ENCODE data around the genes KIAA1210 and PGRMC1.

- PRO-cap = bidirectional peak, plus-strand start at chrX:115690855, minus-strand start at chrX:115690713
Observed at GRCh38 chrX:115690557-115691139, 129.7 kb downstream of the PLS3 start.

DNA sequence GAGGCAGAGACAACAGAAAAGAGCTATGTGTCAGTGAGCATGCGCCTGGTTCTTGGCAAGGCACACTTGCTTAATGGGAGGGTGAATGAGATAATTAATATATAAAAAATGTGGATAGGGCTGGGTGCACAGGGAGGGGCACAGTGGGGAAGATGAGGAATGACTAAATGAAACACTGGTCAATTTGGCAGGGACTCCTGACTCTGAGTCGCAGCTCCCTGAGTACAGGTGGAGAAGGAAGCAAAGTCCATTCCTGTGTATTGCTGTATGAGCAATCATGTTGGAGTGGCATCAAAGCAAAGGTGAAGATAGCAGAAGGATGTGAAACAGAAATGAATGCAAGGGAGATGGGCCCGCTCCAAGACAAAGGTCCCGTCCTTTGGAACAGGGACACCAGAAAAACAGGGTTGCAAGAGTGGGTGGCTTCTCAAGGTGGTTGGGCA lies 278.4 kb upstream of the AGTR2 start:
- PRO-cap = unidirectional peak, plus-strand start at position 139 of the sequence

DNA sequence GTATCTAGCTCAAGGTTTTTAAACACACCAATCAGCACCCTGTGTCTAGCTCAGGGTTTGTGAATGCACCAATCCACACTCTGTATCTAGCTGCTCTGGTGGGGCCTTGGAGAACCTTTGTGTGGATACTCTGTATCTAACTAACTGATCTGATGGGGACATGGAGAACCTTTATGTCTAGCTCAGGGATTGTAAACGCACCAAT lies 721.3 kb downstream of the KLHL13 start:
- PRO-cap = no peak

DNA sequence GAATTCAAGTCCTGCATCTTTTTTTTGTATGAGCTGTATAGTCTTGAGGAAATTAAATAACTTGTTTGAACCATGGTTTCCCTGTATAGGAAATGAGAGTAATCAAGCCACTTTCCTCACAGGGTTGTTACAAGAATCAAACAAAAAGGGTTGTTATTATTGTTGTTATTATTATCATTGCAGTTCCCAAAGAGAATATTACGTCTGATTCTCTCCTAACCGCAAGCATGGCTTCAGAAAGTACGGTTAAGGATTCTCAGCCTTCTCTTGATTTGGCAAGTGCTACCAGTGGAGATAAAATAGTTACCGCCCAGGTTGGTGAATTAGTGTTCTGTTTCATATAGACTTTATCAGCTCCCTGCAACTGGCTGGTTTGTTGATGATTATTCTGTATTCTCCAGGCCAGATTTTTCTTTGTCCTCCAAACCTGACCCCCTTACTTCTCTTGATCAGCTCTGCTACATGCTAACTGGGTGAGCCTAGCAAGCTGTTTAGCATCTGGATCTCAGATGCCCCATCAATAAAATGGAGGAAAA lies 48.0 kb downstream of the WDR44 start:
- PRO-cap = no peak

- PRO-cap = no peak
Observed at GRCh38 chrX:118441117-118441551, 54.5 kb upstream of the DOCK11 start.

DNA sequence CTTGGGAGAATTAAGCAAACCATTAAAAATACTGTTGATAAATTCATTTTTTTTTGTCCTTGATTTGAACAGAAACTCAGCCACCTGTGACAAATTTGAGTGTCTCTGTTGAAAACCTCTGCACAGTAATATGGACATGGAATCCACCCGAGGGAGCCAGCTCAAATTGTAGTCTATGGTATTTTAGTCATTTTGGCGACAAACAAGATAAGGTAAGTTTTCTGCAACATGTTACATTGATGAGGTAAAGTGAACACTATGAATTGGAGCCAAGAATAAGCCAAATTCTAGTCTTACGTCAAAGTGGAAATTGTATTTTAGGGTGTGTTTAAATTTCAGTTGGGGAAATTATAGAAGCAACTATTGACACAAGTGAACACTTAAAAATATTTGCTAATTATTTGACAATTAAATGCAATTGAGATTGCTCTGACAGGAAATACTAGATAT lies 13.6 kb downstream of the IL13RA1 start:
- PRO-cap = no peak

DNA sequence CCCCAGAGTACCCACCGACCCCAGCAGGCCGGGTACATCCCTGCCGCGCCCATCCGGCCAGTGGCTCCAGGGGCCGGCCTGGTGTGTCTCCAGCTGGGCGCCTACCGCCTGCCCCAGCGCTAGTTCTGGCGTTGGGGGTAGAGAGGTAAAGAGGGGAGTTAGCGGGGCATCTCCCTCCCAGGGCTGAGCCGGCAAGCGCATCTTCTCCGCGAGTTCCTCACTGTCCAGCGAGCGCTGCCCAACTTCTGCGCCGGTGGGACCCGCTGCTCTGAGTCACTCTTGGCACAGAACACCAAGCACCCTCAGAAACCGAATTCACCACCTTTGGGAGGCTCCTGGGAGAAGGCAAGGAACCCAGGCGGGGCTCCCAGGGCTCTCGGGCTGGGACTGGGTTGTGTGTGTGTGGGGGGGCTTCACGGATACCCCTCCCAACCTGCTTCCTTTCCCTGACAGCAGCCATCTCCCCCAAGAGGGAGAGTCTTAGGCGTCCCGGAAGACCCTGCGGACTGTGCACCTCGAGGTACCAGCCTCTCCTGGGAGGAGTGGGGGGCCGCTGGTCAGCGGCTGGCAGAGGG lies 607 bp upstream of the LONRF3 start:
- PRO-cap = no peak

DNA sequence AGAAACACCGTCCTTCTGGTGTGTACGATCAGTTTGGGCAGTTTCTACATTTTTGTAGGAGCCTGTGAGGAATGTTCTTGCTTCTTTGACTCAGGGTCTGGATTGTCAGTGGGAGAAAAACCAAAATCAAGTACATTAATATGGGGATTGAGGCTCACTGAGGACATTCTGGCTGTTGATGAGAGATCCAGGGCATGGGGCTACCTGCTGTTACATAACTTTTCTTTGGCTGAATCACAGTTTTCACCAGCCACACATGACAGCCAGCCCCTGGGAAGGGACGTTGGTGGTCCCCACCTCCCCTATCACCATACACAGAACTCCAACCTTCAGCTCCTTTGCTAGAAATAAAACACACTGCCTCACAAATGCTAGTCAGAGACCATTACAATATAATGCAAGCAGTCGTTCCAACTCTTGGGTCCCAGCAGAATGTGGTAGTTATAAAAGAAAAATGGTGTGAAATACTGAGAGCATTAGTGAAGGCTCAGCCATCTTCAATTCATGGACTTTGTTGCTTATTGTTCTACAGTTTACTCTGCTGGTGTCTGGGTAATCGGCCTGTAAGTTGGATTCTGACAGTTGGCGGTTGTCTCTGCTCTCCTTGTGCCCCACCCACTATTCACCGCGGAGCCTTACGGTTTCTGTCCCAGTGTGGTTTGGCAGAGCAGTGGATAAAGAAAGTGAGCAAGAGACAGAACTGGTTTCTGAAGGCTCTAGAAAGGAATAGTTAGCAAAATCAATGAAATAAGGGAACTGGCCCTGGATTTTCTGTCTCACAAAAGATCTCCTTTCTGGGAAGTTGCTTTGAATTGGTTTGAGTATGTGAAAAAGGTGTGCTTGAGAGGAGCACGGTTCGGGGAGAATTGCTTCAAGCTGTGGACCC lies 8.9 kb downstream of the LONRF3 start:
- PRO-cap = no peak

- PRO-cap = no peak
Observed at GRCh38 chrX:118995126-118995396, 20.6 kb downstream of the LONRF3 start.

- PRO-cap = no peak
Observed at GRCh38 chrX:119015625-119016070, 41.2 kb downstream of the LONRF3 start.

- PRO-cap = no peak
Observed at GRCh38 chrX:119030257-119030642, 42.5 kb upstream of the CT47C1 start.

DNA sequence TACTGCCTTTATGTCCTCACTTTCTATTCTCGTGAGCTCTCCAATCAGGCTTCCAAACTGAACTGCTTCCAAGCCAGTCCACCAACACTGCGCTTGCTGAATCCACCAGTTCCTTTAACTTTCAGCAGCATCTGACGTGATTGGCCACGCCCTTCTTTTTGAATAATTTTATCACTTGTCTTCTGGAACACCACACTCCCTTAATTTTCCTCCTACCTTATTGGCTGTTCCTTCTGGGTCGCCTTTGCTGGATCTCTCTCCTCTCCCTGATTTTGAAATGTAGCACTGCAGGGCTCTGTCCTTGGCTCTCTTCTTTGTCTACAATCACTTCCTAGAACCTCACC lies at the start of gene KIAA1210:
TSS of gene KIAA1210 (minus strand) at position 89 of the 344 bp plus-strand sequence.
- PRO-cap = no peak

- PRO-cap = bidirectional peak, plus-strand start at chrX:119235886, minus-strand start at chrX:119235846; bidirectional peak, plus-strand start at chrX:119236285, minus-strand start at chrX:119236088; bidirectional peak, plus-strand start at chrX:119236640, minus-strand start at chrX:119236495
Observed at GRCh38 chrX:119235835-119237052, at the start of gene PGRMC1. PGRMC1 (plus strand) TSS chrX:119236285.

GRCh38 chrX:119237053-119237607 lies 1.0 kb downstream of the PGRMC1 start:
- PRO-cap = no peak

DNA sequence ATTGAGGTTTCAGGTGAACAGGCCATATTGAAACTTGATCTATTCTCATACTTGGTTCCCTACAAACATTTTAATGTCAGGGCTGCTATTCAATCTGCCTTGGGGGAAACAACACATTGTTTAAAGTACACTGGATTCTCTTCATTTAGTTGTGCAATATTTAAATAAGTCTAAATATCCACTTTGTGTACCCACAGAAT lies 3.1 kb downstream of the PGRMC1 start:
- PRO-cap = no peak

DNA sequence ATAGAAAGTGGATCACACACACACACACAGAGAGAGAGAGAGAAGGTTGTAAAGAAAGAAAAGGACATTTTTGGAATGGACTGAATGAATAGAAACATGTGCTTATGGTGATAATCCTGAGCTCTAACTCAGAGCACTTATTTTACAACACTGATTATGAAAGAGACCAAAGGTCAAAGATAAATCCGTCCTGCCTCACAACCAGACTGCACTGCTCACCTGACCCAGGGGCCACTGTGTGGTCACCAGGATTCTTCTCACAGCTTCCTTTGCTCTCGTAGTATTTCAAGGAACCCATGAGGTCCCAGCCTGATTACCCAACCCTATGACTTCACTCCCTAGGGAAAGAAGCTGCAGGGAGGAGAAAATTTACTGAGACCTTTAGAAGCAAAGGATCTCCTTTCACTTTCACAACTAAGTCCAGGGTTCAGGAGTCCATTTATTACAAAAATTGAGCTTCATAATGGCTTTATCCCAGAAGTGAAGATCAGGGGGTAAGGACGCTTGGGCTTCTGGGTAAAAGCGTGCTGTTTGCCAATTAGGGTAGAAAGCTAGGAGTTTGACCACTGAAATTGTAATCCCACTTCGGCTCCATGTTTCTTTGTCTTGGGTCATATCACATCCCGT lies 9.6 kb downstream of the SLC25A5 start:
- PRO-cap = no peak

DNA sequence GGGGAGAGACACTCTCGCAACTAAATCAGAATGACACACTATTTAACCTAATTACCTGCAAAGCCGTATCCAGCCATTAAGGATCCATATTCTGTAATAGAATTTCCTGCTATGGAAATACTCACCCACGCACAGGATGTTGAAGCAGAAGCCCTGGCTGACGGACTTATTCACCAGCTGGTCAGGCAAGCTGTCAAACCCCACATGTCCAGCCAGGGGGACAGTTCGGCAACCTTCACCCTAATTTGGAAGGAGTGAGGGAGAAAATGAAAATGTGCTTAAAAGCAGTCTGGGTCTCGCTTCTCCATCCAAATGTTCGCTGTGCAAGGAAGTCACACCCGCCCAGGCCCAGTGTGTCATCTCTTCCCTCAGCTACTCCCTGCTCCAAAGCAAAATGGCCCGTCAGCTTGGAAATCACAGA lies 17.5 kb downstream of the SEPTIN6 start:
- PRO-cap = no peak

DNA sequence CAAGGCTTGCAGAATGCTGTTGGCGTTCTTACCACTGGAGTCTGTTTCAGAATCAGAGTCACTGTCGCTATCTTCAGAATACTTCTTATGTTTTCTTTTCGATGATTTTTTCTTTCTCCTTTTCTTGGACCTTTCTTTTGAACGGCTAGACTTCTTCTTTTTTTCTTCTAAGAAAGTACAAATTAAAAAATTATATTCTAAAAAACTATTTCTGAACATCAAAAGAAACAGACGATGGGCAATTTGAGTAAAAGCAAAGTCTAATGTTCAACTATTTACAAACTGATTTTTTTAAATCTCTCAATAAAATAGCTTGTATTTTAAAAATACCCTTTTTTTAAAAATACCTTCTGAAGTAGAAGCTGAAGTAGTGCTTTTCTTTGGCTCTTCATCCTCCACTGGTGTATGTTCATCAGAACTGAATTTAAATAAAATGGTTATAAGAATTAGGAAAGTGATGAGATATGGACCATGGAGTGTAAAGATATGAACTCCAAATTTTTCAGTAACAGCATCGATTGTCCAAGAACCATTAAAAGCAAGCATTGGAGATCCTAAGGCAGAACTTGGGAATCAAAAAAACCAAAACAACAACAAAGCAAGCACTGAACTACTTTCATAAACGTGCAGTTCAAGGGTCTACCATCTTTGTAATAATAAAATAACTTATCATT lies 7.1 kb downstream of the NKAP start:
- PRO-cap = no peak

DNA sequence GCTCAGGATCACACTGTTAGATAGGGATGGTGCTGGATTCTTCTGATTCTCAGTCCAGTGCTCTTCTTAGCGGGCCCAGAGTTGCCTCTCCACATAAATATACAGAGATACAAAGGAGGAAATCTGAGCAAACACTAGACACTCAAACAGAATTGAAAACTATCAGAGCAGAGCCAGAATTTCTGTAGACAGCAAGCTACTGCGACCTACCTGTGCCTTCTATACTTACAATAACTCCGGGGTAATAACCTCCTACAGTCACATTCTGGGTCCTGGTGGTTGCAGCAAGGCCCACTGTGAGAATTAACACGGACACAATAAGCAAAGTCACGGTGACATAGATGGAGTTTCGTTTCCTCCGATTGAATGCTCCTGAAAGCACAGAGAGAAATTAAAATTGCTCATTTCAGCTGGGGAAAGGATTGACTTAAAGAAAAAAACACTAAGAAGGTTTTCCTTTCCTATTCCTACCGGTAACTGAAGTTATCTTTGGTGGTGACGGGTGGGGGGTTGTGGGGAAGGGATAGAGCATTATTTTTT lies 7.1 kb downstream of the TMEM255A start:
- PRO-cap = no peak

DNA sequence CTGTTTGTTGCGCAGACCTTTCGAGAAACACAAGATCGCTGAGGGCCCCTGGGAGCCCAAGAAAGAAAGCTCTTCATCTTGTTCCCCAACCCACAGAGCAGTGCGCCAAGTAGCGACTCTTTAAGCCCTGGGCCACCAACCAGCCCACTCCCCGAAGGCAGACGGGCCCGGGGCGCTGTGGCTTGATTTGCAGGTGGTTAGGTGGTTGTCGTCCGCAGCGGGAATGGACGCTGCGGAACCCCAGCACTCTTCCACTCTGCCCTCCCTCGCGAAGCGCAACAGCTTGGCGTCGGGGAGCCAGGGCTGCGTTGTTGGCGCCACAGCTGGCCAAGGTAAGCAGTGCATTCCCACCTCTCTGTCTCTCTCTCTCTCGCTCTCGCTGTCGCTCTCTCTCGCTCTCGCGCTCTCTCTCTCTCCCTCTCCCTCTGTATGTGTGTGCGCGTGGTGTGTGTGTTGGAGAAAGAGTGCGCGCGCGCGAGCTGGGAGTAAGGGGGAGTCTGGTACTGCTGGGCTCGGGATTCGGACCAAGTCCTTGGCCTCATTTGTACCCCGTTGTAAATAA lies 1.9 kb downstream of the TMEM255A start:
- PRO-cap = bidirectional peak, plus-strand start at position 460 of the sequence, minus-strand start at position 285 of the sequence

Measured in H9 (cell line).